Spinal cord (tissue), 3 donors: ENCODE data around the gene ABCC4.

DNA sequence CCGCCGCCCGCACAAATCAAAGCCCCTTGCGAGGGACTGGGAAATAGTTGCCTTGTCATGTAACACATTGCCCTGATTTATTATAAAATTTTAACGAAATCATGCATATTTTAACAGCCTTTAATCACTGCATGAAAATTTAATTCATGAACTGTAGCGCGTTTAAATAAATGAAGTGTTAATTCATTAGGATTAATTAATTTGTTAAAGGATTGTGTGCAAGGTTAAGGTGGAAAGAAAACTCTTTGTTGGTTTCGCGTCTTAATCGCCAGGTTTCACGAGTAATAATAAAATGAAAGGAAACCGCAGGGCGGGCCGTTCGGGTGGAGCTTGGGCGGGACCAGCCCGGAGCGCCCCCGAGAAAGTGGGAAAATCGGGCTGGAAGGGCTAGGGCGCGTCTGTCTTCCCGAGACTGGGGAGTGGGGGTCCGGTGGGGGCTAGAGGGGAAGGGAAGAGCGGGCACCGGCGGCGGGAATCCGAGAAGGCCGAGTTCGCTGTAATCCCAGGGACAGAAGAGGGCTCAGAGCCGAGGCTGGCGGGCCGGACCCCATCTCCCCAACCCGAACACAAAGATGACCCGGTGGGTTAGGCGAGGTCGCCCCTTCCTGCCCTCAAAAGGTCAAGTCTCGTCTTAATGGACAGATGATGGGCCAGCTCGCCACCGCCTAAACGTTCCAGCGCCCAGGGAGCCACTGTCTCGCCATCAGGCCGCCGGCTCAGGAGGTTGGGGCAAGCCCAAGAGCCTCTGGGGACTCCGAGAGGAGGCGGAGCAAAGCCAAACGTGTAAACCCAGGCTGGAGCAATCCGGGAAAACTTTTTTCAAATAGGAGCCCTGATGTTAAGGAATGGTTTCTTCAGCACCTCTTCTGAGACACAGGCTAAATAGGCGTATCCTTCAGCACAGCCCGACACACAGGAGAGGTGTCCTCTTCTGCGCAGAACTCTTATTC is 6.0 kb upstream of the POU4F1 start:
- PRO-cap = no peak
- RAMPAGE, long total RNA = no peak

- PRO-cap = no peak
- RAMPAGE, long total RNA = no peak
Observed at GRCh38 chr13:79241916-79242250, 164.2 kb downstream of the RBM26 start.

DNA sequence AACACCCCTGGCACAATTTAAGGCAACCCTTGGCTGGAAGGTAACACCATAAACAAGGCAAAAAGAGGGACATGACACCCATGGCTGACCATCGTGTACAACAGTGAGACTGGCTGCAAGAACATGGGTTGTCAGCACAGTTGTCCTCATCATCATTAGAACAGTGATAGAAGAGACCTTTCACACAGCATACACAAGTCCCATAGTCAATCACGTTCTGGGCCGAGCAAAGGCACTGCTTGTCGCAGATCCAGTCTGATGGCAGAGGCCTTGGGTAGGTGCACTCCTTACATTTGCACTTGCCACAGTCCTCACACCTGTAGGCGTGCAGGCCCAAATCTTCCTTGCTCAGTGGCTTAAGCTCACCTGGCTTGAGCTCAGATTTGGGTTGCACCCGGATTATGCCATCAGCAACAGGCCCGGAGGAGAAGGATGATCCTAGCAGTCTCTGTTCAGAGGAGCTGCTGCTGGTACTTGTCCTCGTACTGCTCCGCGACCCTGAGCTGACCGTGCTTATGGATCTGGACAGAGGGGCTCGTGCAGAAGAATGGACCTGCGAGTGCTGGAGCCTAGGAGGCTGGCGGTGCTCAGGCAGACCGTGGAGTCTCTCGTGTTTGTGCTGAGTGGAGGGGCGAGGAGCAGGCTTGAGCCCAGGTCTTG is 3.9 kb downstream of the SPRY2 start:
- PRO-cap = no peak
- RAMPAGE, long total RNA = no peak

DNA sequence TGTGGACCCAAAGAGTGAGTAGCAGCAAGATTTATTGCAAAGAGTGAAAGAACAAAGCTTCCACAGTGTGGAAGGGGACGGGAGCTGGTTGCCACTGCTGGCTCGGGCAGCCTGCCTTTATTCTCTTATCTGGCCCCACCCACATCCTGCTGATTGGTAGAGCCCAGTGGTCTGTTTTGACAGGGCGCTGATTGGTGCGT is 149.0 kb upstream of the SPRY2 start:
- PRO-cap = no peak
- RAMPAGE, long total RNA = no peak

DNA sequence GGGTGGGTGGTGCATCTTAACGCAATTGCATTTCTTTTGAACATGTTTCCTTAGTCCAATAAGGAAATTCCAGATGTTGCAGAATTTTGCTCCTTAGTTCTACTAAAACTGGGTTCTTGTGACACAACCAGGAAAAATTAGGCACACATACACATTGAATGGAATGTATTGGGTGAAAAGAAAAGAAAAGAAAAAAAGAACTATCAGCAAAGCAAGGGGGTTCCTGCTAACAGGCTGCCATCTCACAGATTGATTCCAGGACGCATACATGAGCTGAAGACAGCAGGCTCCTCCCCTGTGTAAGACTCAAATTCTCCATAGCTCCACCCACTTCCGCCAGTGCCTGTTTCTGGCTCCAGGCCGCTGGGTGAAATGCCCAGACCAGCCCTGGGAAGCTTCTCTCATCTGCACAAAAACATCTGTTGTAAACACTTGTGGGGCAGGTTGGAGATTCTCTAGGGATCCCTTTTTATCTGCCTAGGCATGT is 1054.3 kb upstream of the SPRY2 start:
- PRO-cap = no peak
- RAMPAGE, long total RNA = no peak

DNA sequence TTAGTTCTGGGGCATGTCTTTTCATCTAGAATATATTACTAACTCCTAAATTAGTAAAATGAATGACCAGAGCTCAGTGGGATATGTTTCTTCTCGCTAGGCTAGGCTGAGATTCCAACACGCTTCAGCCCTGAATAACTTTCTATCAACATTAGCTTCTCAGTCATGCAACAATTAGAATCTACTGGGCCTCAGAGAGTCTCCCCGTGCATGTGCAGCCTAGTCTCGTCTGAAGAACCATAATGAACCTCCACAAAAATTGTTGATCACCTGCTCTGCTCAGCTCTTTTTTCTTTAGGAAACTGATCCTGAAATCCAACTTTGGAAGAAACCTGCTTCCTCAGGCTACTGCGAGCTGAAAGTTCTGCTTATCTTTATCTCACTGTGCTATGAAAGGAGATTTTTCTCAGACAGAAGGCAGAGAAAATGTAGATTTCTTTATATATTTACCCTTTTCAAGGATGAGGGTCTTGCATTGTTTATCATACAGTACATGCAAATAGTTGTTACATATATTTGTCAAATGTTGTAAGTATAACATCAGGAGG is 327.5 kb downstream of the SLITRK1 start:
- PRO-cap = no peak
- RAMPAGE, long total RNA = no peak

DNA sequence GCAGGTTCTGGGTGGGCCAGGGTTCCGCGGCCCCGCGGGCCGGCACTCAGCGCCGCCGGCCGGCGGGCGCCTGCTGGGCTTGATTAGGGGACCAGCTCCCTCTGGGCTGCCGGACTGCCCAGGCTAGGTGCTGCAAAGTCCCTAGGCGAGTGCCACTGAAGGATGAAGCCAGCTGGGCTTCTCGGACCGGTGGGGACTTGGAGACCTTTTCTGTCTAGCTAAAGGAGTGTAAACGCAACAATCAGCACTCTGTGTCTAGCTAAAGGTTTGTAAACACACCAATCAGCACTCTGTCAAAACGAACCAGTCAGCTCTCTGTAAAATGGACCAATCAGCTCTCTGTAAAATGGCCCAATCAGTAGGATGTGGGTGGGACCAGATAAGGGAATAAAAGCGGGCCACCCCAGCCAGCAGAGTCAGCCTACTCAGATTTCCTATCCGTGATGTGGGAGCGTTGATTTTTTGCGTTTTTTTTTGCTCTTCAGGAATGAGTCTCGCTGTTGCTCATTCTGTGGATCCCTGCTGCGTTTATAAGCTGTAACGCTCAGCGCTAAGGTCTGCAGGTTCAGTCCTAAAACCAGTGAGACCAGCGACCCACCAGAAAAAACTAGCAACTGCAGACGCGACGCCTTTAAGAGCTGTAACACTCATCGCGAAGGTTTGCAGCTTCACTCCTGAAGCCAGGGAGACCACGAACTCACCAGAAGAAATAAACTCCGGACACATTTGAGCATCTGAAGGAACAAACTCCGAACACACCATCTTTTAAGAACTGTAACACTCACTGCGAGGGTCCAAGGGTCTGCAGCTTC is 435.8 kb downstream of the SLITRK6 start:
- PRO-cap = no peak
- RAMPAGE, long total RNA = no peak

DNA sequence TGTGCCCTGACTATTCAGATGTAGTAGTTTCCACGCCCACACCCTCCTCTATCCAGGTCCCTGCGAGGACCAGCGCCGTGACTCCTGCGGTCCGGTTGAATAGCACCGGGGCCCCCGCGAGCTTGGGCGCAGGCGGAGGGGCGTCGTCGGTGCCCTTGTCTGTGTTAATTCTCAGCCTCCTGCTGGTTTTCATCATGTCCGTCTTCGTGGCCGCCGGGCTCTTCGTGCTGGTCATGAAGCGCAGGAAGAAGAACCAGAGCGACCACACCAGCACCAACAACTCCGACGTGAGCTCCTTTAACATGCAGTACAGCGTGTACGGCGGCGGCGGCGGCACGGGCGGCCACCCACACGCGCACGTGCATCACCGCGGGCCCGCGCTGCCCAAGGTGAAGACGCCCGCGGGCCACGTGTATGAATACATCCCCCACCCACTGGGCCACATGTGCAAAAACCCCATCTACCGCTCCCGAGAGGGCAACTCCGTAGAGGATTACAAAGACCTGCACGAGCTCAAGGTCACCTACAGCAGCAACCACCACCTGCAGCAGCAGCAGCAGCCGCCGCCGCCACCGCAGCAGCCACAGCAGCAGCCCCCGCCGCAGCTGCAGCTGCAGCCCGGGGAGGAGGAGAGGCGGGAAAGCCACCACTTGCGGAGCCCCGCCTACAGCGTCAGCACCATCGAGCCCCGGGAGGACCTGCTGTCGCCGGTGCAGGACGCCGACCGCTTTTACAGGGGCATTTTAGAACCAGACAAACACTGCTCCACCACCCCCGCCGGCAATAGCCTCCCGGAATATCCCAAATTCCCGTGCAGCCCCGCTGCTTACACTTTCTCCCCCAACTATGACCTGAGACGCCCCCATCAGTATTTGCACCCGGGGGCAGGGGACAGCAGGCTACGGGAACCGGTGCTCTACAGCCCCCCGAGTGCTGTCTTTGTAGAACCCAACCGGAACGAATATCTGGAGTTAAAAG is 6.3 kb downstream of the SLITRK5 start:
- PRO-cap = no peak
- RAMPAGE, long total RNA = no peak

GRCh38 chr13:93225625-93226348 is 820 bp upstream of the GPC6 start:
- PRO-cap = no peak
- RAMPAGE, long total RNA = no peak

GRCh38 chr13:93226404-93226672 is 269 bp upstream of the GPC6 start:
- PRO-cap = no peak
- RAMPAGE, long total RNA = no peak

DNA sequence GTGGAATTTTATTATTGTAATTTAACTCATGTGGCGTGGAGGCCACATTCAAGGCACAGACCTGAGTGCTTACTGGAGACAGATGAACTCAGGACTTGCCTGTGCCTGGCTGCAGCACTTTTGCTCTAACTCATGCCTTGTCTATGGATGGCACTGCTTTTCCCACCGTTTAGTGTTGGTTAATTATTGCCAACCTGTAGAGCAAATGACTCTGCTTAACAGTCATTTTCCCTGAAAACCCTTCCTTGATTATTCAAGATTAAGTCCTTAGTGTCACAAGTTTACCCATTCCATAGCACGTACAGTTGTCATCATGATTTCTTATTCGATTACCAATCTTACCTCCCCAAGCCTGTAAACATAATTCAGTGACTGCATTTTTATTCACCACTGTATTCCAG is 541.5 kb downstream of the GPC6 start:
- PRO-cap = no peak
- RAMPAGE, long total RNA = no peak

GRCh38 chr13:94303524-94304106 is 175.9 kb downstream of the DCT start:
- PRO-cap = no peak
- RAMPAGE, long total RNA = no peak

DNA sequence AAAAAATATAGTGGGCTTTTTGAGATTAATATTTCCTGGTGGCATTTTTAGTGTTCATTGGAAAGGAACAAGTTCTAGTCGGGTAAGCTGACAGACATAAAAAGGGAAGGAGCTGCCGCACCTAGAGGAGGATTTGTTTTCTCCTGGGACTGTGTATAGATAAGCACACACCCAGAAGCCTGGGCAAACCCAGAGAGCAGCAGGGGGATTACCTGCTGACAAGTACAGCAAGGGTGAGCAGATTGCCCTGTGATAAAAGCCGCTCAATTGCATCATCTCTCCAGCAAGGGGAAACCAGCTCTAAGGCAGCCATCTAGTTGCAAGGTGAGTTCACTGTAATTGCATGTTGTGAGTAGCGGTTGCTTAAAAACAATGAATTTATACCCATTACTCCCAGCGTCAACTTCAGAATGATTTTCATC is 46.1 kb downstream of the DCT start:
- PRO-cap = no peak
- RAMPAGE, long total RNA = no peak

GRCh38 chr13:94713567-94713806 is 1.1 kb upstream of the SOX21 start:
- PRO-cap = no peak
- RAMPAGE, long total RNA = no peak

GRCh38 chr13:94850367-94850617 is 137.9 kb upstream of the SOX21 start:
- PRO-cap = no peak
- RAMPAGE, long total RNA = no peak

- PRO-cap = no peak
- RAMPAGE, long total RNA = no peak
Observed at GRCh38 chr13:94967505-94968352, 255.4 kb upstream of the SOX21 start.

DNA sequence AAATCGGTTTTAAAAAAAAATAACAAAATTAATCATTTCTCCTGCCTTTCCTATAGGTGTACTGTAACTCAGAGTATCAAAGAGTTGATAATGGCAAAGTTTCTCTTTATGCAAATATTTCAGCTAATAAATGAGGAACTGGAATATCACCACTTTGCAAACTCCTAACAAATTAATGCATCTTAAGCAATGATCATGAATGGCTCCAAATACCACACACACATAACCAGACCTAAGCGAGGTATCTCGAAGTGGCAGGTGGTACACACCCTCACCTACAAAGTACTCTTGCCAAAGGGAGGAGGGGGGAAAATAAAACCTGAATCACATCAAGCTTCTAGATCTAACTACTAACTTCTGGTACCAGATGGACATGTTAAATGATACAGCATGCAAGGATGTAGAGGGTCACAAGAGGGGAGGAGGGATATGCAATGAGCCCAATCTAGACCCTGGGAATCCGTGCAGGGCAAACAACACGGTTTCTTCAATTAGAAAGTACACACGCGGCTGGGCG is 61.4 kb downstream of the ABCC4 start:
- PRO-cap = no peak
- RAMPAGE, long total RNA = no peak

GRCh38 chr13:95300231-95300482 is 1.1 kb downstream of the ABCC4 start:
- PRO-cap = no peak
- RAMPAGE, long total RNA = no peak

GRCh38 chr13:95301121-95301997 is at the start of gene ABCC4:
TSS of gene ABCC4 (minus strand) at chr13:95301451.
- PRO-cap = no peak
- RAMPAGE, long total RNA = no peak

DNA sequence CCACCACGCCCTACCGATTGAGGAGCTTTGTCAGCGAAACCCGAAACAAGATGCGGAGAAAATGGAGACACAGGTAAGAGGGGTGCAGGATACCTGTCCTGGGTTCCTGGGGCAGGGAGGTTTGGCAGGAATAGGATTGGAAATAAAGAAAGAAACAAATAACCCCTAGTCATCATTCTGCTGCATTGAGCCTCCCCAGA is 38.9 kb upstream of the ABCC4 start:
- PRO-cap = no peak
- RAMPAGE, long total RNA = no peak